Parotid gland (tissue), 1 donor: ENCODE results near the gene RSF1.

DNA sequence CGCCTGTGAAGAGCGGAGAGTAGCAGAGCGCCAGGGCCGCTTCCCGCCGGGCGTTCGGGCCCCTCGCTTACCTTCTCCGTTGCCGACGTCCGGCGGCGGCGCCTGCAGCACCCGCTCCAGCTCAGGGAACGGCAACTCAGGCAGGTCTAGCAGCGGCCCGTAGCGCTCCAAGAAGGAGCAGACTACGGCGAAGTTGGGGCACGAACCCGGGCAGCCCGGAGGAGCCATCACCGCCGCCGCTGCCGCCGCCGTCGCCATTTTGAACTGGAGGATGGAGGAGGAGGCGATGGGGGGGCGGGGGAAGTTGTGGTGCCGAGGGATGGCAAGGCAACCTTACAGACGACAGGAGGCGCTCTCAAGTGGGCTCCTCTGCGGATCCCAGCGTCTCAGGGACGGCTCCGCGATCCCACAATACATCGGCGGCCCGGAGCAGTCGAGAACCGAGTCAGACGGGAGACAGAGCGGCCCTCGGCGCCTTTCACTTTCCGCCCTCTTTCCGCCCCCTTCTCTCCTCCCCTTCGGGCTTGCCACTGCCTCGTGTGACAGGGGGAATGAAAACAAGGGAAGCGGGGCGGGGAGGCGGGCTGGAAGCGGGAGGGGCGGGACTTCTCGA lies at the start of gene RSF1:
Gene RSF1 (minus strand): TSS at position 266 of the 613 bp plus-strand sequence.
- PRO-cap, result bidirectional peak, plus-strand start at position 443 of the sequence, minus-strand start at position 266 of the sequence; bidirectional peak, plus-strand start outside the sequence, minus-strand start at position 526 of the sequence

DNA sequence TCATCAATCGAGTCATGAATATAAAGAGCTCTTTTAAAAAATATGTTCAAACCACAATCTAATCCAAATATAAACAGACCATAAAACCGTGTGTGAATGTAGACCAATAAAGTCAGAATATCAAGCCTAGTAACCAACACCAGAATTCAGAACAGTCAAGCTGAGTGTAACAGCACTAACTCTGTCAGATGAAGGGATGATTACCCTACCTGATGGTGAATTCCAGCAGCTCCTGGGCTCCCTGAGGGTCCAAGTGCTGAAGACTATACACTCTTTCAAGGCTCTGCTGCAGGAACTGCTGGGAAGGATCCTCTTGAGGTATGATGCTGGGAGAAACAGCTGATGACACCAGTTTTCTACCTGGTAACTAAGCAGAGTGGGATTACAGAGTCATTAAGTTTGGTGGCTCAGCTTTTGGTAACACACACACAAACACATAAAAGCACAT lies 75.8 kb downstream of the INTS4 start:
- PRO-cap, result no peak

DNA sequence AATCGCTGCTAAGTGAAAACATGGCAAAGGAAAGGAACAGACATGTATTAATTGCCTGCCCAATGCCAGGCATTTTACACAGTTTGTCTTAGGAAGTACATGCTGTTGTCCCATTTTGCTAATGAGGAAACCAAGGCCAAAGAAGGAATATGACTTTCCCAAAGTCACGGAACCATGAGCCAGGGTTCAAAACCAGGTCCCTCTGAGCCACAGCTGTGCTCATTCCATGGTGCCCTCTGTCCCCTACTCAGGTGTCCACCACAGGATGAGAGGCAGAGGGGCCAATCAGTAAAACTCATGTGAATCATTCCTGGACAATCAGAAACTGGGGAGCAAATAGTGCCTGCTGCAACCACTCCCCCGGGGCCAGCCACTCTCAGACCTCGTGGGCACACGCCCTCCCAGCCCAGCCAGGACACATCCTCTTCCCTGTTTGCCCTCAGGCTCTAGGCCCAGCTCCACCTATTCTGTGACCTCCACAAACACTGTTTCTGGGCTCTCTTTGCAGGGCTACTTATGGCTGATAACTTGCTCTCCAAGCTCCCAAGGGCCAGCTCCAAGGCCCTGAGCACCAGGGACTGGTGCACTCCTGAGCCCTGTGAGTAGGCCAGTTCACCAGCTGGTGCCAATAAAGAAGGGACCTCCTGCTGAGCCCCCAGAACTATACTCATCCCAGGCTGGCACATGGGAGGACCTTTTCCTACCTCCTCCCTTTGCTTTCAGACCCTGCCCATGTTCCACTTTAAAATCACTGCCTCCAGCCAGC lies 14.0 kb upstream of the KCTD14 start:
- PRO-cap, result no peak

DNA sequence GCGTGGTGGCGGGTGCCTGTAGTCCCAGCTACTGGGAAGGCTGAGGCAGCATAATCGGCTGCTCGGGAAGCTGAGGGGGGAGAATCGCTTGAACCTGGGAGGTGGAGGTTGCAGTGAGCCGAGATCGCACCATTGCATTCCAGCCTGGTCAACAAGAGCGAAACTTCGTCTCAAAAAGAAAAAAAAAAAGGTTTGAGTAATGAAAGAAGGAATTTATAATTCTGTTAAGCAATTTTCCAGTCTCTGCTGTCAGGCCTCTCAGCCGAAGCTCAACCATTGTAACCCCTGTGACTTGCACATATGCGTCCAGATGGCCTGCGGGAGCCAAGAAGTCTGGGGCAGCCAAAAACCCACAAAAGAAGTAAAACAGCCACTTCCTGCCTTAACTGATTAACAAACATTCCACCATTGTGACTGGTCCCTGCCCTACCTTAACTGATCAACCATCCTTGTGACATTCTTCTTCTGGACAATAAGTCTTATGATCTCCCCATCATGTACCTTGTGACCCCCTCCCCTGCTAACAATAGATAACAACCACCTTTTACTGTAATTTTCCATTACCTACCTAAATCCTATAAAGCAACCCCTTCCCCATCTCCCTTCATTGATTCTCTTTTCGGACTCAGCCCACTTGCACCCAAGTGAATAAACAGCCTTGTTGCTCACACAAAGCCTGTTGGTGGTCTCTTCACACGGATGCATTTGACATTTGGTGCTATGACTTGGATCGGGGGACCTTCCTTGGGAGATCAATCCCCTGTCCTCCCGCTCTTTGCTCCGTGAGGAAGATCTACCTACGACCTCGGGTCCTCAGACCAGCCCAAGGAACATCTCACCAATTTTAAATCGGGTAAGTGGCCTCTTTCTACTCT lies 1.2 kb upstream of the NDUFC2 start:
- PRO-cap, result no peak

GRCh38 chr11:78138720-78139243 lies 644 bp downstream of the ALG8 start:
- PRO-cap, result no peak

DNA sequence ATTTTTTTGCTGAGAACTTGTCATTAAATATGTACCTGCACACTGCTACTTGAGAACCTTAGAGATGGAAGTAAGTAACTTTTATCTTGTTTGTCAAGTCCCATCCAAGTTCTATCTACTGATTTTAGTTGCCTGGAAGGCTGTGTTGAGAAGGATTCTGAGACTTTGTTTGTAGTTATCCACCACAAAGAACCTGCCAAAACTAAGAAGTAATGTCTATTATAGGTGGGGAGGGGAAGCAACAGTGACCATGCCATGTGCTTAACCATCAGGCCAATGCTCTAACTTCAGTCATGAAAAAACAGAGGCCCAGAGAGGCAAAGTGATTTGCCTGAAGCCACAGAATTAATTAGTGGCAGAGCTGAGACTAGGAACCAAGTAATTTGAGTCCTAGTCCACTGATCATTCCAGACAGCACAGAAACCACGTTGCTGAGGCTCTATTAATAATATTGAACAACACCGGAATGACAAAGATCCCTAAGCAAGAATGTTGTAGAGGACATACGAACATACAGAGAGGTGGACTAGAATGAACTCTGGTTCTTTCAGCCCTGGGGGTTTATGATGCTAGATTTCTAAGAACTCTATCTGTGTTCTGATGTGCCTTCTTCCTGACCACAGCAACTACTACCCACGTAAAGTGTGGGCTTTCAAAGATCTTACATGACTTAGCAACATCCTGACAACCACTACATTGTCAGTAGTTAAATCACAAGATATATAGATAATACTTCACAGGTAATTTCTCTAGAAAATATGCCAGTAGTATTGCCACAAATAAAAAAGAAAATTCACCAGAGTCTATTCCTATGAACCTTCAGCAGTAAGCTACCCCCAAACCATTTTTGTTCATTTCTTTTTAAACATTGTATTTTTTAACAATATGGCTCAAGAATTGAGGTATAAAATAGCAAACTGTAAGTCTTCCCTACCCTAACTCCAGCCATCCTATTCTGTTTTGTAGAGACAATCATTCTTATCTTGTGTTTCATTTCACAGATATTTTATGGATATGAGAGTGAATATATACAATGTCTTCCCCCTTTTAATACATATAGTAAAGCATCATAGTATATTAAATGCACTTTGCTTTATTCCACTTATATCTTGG lies 92.2 kb downstream of the GAB2 start:
- PRO-cap, result no peak

- PRO-cap, result no peak
Measured at GRCh38 chr11:78365007-78366011, 52.3 kb downstream of the GAB2 start.

- PRO-cap, result no peak
Measured at GRCh38 chr11:78408553-78409266, 8.9 kb downstream of the GAB2 start.

GRCh38 chr11:78424656-78425372 lies 7.2 kb upstream of the GAB2 start:
- PRO-cap, result no peak

- PRO-cap, result no peak
Measured at GRCh38 chr11:78683017-78683490, 108.4 kb upstream of the NARS2 start.

DNA sequence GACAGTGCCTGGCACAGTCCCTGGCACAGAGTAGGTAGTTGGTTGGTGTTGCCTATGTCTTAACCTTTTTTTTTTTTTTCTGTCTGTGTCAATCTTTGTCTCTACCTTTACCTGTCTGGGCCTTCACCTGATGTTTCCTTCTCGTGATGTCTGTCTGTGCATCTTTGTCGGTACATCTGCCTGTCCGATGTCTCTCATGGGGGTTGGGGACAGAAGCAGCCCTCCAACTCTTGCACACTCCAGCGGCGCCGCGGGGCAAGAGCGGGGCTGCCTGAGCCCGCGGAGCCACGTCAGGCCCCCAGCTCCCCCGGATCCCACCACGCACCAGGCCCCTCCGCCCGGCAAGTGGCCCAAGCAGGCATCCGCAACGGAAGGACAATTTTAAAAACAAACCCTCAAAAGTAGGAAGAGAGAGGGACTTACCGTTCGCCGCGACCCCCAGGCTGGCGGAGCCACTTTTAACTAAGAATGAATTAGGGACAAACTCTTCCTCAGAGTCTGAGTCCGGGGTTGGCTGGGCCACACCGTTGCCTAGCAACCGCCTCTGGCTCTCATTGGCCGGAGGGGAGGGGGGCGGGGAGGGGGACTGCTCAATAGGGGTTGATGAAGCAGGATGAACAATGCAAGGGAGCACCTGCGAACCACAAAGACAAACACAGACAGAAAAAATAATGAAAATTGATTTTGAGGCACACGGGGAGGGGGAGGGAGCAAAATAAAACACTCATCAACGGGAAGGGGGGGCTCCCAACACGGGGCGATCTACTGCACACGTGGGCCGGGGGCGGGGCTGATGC lies 387.3 kb upstream of the NARS2 start:
- PRO-cap, result no peak

- PRO-cap, result no peak
Measured at GRCh38 chr11:79066767-79067456, 373.9 kb downstream of the TENM4 start.

GRCh38 chr11:79548383-79548666 lies 107.5 kb upstream of the TENM4 start:
- PRO-cap, result no peak

DNA sequence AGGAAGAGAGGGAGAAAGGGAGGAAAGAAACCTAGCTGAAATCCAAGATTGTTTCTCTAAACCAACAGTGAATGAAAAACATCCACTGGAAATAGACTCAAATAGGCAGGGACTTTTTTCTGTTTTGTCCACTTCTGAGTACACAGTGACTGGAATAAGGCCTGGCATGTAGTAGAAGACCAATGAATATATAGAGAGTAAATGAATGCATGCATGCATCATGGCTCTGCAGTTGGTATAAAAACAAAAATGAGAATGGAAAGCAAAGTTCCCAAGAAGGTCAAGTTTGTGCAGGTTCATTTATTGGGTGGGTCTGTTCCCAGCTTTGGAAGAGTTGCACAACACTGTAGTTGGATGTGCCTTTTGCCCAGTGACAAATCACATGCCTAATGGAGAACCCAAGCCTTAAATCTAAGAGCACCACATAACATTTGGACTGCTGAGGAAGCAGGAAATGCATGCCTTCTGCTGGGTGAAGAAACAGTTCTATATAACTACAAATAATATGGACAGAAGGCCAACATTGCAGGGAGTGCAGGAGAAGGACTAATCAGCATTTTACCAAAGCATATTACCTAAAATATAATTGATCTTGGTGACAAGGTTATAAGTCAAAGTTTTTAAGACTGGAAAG lies 30.6 kb downstream of the PRCP start:
- PRO-cap, result no peak

DNA sequence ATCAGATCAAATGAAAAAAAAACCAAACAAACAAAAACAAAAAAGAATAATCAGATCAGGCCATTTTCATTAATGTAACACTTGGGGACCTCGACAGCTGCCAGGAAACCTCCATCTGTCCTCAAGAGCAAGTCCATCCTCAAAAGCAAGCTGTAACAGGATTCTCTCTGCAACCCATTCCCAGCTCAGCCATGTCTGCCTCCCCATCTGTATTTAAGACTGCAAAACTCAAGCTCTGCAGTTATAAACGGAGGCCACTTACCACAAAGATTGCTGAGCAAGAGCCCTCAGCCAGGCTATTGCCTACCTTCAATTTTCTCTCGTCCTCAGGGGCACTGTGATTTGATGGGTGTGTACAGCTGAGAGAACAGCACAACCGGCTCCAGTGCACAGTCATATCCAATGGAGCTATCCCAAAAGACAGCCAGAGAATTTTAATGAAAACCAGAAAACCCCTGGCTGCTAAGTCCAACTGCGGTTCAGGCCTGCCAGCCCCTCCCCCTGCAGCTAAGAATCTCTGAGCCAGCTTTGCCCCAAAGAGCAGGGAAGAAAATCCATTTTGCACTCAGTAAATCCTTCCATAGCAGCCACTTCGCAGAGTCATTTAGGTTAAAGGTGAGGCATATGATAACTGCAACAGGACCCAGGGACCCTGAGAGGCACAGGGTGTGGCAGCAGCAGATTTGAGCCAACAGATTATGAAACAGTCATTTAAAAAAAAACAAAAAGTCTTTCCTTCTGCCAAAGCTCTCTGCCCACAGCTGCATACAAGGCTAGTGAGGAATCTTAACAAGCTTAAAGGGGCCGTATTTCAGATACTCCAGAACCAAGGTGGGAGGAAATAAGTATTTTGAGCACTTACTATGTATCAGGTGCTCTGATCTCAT lies 37.6 kb downstream of the RAB30 start:
- PRO-cap, result unidirectional peak, minus-strand start at position 215 of the sequence

DNA sequence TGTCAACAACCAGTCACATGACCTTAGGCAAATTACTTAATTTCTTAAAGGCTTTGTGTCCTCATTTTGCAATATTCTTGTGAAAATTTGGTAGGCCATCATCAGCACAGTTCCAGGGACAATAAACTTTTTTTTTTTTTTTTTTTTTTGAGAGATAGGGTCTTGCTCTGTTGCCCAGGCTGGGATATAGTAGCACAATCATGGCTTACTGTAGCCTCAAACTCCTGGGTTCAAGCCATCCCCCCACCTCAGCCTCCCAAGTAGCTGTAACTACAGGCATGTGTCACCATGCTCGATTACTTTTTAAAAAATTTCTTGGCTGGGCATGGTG lies 40.7 kb upstream of the PCF11 start:
- PRO-cap, result no peak

GRCh38 chr11:83158297-83158609 lies 1.3 kb downstream of the PCF11 start:
- PRO-cap, result no peak

DNA sequence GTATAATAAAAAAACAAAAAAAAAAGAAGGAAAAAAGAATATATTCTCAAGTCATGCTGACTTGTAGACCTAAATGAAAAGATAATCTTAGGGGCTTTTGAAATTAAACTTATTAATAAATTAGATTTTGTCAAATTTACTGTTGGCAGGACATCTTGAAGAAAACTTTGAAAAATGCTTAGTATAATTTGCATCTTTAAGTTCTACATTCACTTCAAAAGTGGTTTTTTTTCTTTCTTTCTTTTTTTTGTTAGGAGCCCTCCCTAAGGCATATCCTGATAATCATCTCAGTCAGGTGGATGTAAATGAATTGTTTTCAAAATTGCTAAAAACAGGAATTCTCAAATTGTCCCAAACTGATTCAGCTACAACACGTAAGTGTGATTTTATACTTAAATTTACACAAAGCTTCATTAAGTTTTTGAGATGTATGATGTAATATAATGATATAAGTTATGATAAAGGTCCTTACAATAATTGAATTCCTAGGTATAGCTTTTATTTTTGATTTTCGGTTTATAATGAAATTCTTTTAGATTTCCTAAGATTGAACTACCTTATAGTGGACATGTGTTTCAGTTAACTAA lies 16.6 kb upstream of the ANKRD42 start:
- PRO-cap, result no peak

- PRO-cap, result no peak
Measured at GRCh38 chr11:83587440-83588170, 301.4 kb upstream of the CCDC90B start.

- PRO-cap, result no peak
Measured at GRCh38 chr11:83641442-83641889, 355.3 kb upstream of the CCDC90B start.